Measurements from ENCODE around the genes UBE2I and PERCC1.

- RRBS = 4% methylated on average over 6 of the region's 31 CpGs
CAGE:
- cytosol, long polyA plus RNA = no peak
- long polyA plus RNA = no peak
- nucleus, long polyA plus RNA = no peak
Observed at GRCh38 chr16:982080-982279, 410 bp downstream of the SOX8 start.

- RRBS = no CpG with 5 or more reads among the region's 13 CpGs
CAGE:
- cytosol, long polyA plus RNA = no peak
- long polyA plus RNA = no peak
- nucleus, long polyA plus RNA = no peak
Observed at GRCh38 chr16:1107685-1108055, 11.6 kb upstream of the C1QTNF8 start.

DNA sequence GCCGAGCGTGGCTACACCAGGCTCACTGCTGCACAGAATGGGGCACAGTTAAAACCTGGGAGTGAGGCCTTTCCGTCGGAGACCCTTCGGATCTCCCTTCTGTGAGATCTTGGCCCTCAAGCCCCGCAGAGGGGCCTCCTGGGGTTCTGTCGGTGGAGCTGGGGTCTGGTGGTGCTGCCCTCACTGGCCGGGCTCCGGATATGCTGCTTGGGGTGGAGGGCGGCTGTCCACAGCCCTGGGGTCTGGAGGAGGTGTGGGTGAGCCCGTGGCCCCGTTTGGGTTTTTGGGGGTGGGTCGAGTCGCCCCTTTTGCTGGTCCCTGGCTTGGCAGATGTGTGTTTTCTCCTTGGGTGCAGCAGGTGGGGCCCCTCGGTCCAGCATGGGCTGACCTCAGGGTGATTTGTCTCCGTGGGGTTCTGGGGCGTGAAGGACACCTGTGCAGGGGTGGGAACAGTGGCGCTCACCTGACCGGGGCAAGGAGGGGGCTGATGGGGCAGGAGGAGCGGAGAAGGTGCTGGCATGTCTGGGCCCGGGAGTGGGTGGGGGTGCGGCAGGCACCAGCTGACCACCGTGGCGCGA is 11.8 kb downstream of the CACNA1H start:
- RRBS = 83% methylated on average over 3 of the region's 25 CpGs
CAGE:
- cytosol, long polyA plus RNA = no peak
- long polyA plus RNA = no peak
- nucleus, long polyA plus RNA = no peak

DNA sequence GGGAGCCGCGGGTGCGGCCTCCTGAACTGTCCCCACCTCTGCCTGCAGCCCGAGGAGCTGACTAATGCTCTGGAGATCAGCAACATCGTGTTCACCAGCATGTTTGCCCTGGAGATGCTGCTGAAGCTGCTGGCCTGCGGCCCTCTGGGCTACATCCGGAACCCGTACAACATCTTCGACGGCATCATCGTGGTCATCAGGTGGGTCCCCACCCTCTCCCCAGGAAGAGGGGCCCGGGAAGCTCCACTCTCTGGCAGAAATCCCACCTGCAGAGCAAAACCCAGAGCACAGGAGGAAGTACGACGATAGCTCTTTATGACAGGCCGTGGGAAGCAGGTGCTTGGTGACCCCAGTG is 20.0 kb downstream of the TPSG1 start:
- RRBS = 80% methylated on average over 6 of the region's 15 CpGs
CAGE:
- cytosol, long polyA plus RNA = no peak
- long polyA plus RNA = no peak
- nucleus, long polyA plus RNA = no peak

GRCh38 chr16:1308615-1309288 is 684 bp upstream of the UBE2I start:
- RRBS = 2% methylated on average over 37 of the region's 63 CpGs
CAGE:
- cytosol, long polyA plus RNA = no peak
- long polyA plus RNA = no peak
- nucleus, long polyA plus RNA = no peak

- RRBS = 1% methylated on average over 42 of the region's 81 CpGs
CAGE:
- cytosol, long polyA plus RNA = start-site peak on the plus strand at chr16:1309635-1309704, 2,035 and 3,367 reads in 2 replicates
- long polyA plus RNA = start-site peak on the plus strand at chr16:1309635-1309757, 2,039 and 3,010 reads in 2 replicates
- nucleus, long polyA plus RNA = start-site peak on the plus strand at chr16:1309635-1309767, 1,860 and 2,938 reads in 2 replicates
Observed at GRCh38 chr16:1309289-1309808, at the start of gene UBE2I. UBE2I (plus strand) TSS chr16:1309636.

DNA sequence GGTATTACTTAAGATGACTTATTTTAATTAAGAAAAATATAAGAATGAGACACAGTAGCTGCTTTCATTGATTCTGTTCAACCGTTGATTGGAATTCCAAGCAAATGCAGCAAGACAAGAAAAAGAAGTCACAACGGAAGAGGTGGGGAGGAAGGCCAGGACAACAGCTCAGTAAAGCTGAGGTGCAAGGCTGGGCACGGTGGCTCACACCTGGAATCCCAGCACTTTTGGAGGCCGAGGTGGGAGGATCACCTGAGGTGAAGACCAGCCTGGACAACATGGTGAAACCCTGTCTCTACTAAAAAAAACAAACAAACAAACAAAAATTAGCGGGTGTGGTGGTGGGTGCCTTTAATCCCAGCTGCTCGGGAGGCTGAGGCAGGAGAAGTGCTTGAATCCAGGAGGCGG is 7.2 kb downstream of the UBE2I start:
- RRBS = no CpG with 5 or more reads among the region's 7 CpGs
CAGE:
- cytosol, long polyA plus RNA = no peak
- long polyA plus RNA = no peak
- nucleus, long polyA plus RNA = no peak

GRCh38 chr16:1366931-1368129 is 15.6 kb downstream of the GNPTG start:
- RRBS = 80% methylated on average over 9 of the region's 52 CpGs
CAGE:
- cytosol, long polyA plus RNA = no peak
- long polyA plus RNA = no peak
- nucleus, long polyA plus RNA = no peak

DNA sequence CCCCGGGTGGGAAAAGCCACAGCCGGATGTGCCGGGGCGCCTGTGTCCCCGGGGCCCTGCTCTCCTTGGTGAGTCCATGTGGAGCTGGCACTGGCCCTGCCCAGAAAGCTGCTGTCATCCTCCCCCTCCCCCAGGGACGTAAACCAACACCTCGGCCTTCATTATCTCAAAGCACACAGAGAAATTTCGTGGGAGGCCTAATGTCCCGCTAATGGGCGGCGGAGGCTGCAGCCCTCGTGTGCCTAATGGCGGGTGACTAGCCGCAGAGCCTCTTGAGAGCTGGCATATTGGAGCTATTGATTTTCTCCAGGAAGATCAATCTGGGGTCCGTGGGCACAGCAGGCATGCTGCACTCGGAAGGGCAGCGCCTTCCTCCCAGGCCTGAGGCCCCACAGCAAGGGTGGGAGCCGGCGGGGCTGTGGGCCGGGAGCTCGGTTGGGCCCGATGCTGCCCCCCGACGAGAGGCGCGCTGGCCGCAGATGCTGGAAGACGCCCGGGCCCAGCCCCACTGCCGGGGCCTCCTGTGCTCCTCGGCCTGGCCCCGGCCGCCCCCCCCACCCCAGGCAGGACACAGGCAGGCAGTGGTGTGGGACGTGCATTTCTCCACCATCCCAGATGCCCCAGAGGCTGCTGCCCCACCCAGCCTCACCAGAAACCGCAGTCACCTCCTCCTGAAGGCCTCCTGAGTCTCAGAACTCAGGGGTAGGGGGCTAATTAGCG is 3.8 kb upstream of the PERCC1 start:
- RRBS = 67% methylated on average over 11 of the region's 36 CpGs
CAGE:
- cytosol, long polyA plus RNA = no peak
- long polyA plus RNA = no peak
- nucleus, long polyA plus RNA = no peak

DNA sequence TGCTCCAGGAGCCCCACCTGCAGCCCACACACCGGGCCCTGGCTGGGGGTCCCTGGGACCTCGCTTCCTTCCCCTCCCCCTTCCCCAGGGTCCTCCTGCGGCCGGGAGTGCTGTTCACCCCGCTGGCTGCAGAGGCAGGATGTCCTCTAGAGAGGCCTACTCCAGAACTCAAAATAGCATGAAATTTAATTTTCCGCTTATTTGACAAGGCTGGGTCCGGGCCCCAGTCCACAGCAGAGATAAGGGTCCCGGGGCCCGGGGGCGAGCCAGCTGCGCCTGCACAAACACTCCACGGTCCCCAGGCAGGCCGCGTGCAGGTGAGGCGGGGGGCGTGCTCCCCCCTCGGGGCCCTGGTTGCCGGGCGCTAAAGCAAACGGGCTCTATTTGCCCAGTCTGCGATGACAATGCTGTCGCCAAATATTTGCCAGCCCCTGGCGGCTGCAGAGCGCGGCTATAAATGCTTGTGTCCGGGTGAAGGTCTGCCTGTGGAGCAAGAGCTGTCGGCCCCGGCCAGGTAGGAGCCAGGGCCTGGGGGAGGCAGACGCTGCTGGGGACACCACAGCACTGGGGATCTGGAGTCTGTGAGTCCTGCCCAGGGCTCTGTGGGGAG is at the start of gene PERCC1:
Gene PERCC1 (plus strand): TSS at position 484 of the 610 bp plus-strand sequence.
- RRBS = 40% methylated on average over 17 of the region's 29 CpGs
CAGE:
- cytosol, long polyA plus RNA = no peak
- long polyA plus RNA = no peak
- nucleus, long polyA plus RNA = no peak

- RRBS = no CpG with 5 or more reads among the region's 29 CpGs
CAGE:
- cytosol, long polyA plus RNA = no peak
- long polyA plus RNA = no peak
- nucleus, long polyA plus RNA = no peak
Observed at GRCh38 chr16:1453535-1454241, 9.3 kb upstream of the CCDC154 start.

GRCh38 chr16:1469525-1470399 is 5.1 kb downstream of the CLCN7 start:
- RRBS = no CpG with 5 or more reads among the region's 29 CpGs
CAGE:
- cytosol, long polyA plus RNA = no peak
- long polyA plus RNA = no peak
- nucleus, long polyA plus RNA = no peak

- RRBS = no CpG with 5 or more reads among the region's 10 CpGs
CAGE:
- cytosol, long polyA plus RNA = no peak
- long polyA plus RNA = no peak
- nucleus, long polyA plus RNA = no peak
Observed at GRCh38 chr16:1470400-1470846, 4.4 kb downstream of the CLCN7 start.

GRCh38 chr16:1471872-1472337 is 2.9 kb downstream of the CLCN7 start:
- RRBS = no CpG with 5 or more reads among the region's 12 CpGs
CAGE:
- cytosol, long polyA plus RNA = no peak
- long polyA plus RNA = no peak
- nucleus, long polyA plus RNA = no peak

DNA sequence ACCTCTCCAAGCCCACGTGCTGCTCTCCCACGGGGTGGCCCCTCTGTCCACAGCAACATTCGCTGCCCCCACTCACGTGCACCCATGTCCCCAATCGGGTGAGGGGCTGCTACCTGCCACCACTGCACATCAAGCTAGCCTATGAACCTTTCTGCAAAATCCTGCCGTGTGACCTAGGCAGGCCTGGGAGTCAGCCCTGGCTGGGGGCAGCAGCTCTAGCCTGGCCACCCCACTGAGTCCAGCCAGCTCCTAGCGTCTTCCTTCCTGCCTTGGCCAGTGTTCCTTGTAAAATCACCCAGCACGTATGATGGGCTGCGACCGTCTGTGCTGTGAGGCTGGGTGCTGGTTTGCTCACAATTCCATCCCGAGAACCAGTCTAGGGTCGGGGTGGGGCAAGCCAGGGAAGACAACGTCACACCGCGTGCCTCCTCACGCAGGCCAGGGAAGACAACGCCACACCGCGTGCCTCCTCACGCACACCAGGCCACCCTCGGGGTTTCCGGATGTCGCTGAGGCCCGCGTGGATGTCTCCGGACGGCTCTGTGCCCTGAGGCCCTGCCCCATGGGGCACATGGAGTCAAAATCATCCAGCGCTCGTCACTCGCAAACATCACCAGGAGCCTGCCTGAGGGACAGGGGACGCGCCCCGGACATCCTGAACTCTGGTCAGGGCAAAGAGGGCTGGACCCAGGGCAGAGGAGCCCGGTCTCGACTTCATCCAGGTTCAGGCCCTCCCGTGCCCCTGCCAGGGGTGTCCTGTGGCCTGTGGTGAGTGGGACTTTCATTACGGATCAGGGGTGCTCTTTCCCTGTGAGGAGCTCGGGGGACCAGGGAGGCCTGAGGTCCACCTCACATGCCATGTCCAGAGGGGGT is 3.6 kb downstream of the TMEM204 start:
- RRBS = 97% methylated on average over 2 of the region's 38 CpGs
CAGE:
- cytosol, long polyA plus RNA = no peak
- long polyA plus RNA = no peak
- nucleus, long polyA plus RNA = no peak

GRCh38 chr16:1548144-1548647 is 14.7 kb downstream of the TMEM204 start:
- RRBS = no CpG with 5 or more reads among the region's 7 CpGs
CAGE:
- cytosol, long polyA plus RNA = no peak
- long polyA plus RNA = no peak
- nucleus, long polyA plus RNA = no peak

GRCh38 chr16:1548648-1549331 is 15.3 kb downstream of the TMEM204 start:
- RRBS = no CpG with 5 or more reads among the region's 31 CpGs
CAGE:
- cytosol, long polyA plus RNA = no peak
- long polyA plus RNA = no peak
- nucleus, long polyA plus RNA = no peak

DNA sequence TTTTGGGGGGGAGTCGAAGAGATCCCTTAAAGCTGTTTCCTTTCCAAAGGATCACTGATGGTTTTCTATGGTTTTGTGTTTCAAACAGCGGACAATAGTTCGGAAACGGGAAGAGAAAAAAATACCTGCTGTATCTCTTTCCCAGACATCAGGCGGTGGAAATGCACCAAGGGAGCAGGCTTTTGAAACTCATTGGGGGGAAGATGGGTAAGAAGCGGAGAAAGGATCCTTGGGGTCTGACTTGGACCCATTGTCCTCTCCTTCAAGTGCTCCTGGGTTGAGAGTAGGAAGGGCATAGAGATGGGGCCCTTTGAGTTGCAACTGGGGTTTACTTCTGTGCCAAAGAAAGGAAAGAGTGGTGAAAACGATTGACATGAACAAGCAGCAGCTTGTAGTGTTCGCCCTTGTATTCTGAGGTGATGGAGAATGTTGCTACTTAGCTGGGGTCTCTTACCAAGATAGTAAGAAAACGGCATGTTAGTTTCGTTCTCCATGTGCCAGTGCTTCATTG is 3.1 kb downstream of the CRAMP1 start:
- RRBS = no CpG with 5 or more reads among the region's 10 CpGs
CAGE:
- cytosol, long polyA plus RNA = no peak
- long polyA plus RNA = no peak
- nucleus, long polyA plus RNA = no peak

GRCh38 chr16:1643638-1644412 is 31.7 kb downstream of the CRAMP1 start:
- RRBS = no CpG with 5 or more reads among the region's 22 CpGs
CAGE:
- cytosol, long polyA plus RNA = no peak
- long polyA plus RNA = no peak
- nucleus, long polyA plus RNA = no peak

GRCh38 chr16:1712404-1712689 is 6.4 kb downstream of the MAPK8IP3 start:
- RRBS = 100% methylated on average over 1 of the region's 3 CpGs
CAGE:
- cytosol, long polyA plus RNA = no peak
- long polyA plus RNA = no peak
- nucleus, long polyA plus RNA = no peak